Breast (tissue), 4 donors: ENCODE measurements around the genes CDCA4 and BRF1.

GRCh38 chr14:104725976-104727043 is 2.3 kb downstream of the ADSS1 start:
- PRO-cap, 3 experiments, result no peak in any of the 3 experiments
- RRBS, result no CpG with 5 or more reads among the region's 30 CpGs

GRCh38 chr14:104770475-104771331 is 17.8 kb downstream of the SIVA1 start:
- PRO-cap, 3 experiments, result no peak in any of the 3 experiments
- RRBS, result no CpG with 5 or more reads among the region's 11 CpGs

DNA sequence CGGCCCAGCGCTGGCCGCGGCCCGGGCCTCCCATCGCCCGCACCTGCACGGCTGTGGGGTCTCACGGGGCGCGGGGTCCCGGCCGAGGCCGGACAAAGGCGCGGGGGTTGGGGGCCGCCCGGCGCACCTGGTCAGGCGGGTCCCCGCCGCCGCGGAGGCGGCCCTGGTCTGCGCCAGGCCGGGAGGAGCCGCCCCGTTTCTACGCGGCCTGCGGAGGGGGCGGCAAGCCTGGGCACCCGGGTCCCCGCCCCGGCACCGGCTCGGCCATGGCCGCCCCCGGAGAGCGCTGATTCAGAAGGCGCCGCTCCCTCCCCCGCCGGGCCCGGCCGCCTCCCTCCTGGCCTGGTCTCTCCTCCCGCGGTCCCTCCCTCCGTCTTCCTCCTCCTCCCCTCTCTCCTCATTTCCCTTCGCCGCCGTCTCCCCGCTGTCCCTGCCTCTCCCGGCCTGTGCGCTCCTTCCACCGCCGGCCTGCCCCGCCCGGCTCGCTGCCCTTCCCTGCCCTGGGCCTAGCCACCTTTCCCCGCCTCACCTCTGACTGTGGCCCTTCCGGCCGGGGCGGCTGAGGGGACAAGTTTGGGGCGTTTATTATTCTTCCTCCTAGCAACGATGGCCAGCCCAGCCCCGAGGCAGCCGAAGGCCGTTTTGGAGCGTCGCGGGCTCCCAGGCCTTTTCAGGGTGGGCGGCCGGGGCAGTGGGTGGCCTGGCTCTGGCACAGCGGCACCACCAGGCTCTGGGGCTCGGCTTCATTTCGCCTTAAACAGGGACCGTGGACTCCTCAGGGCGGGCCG is 651 bp downstream of the CEP170B start:
- PRO-cap, 3 experiments, result peak in 3 of 3 experiments; most common plus-strand start position 400 of the sequence (in 1); most common minus-strand start position 172 of the sequence (in 1)
- RRBS, result 2% methylated on average over 38 of the region's 81 CpGs

- PRO-cap, 3 experiments, result no peak in any of the 3 experiments
- RRBS, result 87% methylated on average over 6 of the region's 41 CpGs
Observed at GRCh38 chr14:104893213-104893940, 28.3 kb downstream of the CEP170B start.

DNA sequence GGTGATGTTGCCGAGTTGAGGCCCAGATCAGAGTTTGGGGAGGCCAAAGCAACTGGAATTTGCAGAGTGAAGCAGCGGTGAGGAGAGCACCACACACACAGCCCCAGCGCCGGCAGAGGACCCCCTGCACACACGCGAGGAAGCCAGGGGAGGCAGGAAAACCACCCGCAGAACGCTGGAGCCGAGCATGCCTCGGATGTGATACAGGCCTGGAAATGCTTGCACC is 25.7 kb upstream of the PLD4 start:
- PRO-cap, 3 experiments, result no peak in any of the 3 experiments
- RRBS, result no CpG with 5 or more reads among the region's 10 CpGs

DNA sequence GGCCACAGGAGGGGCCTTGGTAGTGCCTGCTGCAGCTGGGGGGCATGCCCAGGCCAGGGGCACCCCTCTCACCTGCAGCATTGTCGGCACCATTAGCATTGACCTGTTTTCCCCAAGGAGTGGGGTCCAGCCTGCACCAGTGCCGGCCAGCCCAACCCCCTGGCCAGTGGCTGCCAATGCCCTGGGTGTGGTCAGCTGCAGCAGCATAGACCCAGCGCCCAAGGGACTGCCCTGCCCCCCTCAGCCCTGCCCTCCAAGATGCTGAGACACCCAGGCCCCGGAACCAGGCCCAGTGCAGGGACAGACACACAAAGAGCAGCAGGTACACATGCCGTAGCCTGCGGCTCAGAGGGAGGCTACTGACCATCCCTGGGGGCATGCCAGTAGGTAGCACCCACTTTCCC is 1.1 kb downstream of the AHNAK2 start:
- PRO-cap, 3 experiments, result no peak in any of the 3 experiments
- RRBS, result no CpG with 5 or more reads among the region's 6 CpGs

GRCh38 chr14:105020736-105021577 is at the start of gene CDCA4:
Gene CDCA4 (minus strand): TSS chr14:105021083.
- PRO-cap, 3 experiments, result peak in 3 of 3 experiments; most common plus-strand start chr14:105021440 (in 2); most common minus-strand start chr14:105021072 (in 2)
- RRBS, result 2% methylated on average over 28 of the region's 120 CpGs

- PRO-cap, 3 experiments, result no peak in any of the 3 experiments
- RRBS, result 26% methylated on average over 1 of the region's 14 CpGs
Observed at GRCh38 chr14:105038565-105039230, 17.8 kb upstream of the CDCA4 start.

- PRO-cap, 3 experiments, result no peak in any of the 3 experiments
- RRBS, result 36% methylated on average over 8 of the region's 17 CpGs
Observed at GRCh38 chr14:105060439-105061016, 4.7 kb downstream of the GPR132 start.

DNA sequence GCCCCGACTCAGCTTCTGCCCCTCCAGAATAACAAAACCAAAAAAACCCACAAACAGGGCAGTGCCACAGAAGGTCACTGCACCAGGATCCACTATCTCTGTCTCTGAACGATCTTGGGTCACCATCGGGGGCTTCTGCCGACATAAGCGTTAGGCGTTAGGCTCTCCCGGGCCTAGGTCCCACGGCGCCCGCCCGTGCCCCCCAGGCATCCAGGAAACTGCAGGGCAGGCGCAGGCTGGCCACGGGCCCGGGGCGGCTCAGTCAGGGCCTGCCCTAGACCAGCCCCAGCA is 1.5 kb downstream of the JAG2 start:
- PRO-cap, 3 experiments, result no peak in any of the 3 experiments
- RRBS, result 10% methylated on average over 9 of the region's 15 CpGs

DNA sequence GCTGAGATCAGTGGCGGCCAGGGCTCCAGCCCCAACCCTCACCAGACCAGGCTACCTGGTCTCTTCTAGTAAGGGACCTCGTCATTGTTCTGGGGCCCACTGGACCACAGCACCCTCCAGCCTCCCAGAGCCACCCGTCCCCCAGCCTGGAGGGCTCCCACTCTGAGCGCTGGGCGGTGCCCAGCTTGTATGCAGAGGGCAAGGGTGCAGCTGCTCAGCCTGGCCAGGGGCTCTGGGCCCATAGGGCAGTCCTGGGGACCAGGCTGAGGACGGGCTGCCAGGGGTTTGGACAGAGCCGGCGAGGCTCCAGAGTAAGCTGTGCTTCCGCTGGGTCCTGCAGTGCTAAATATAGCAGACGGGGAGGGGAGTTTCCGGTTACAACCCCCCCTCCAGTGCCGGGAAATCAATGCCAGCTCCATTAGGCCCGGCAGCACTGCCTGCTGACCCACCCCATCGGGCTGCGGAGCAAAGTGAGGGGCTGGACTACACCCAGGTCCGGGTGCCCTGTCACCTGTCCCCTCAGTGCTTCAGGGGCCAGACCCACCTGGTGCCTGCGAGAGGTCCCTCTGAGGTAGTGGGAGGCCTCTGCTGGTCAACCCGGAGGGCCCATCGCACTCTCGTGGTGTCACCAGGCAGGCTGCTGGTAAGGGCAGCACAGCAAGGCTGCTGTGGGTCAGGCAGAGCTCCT is 2.4 kb upstream of the JAG2 start:
- PRO-cap, 3 experiments, result no peak in any of the 3 experiments
- RRBS, result 17% methylated on average over 9 of the region's 20 CpGs

DNA sequence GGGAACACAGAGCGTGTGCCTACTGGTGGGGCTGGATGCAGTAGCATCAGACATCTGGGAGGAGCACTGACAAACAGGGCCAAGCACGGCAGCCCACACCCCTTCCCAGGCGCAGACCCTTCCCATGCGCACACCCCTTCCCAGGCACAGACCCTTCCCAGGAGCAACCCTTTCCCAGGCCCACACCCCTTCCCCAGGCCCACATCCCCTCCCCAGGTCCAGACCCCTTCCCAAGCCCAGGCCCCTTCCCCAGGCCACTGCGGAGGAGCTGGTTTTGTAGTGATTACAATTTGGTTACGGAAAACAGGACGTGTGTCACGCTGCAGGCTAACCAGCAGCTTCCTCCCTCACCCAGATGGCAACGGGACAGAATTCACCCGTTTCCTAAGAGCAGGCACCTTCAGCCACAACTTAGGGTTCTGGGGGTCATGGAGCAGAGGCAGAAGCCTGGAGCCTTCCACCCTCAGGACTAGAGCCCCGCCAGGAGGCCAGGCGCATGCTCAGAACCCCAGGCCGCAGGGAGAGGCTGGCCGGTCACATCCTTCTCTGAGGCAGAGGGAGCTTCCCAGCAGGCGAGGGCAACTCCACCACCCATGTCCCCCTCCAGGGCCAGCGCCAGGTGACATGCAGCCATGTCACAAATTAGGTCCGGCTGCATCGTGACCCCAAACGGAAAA is 8.0 kb downstream of the BRF1 start:
- PRO-cap, 3 experiments, result no peak in any of the 3 experiments
- RRBS, result 0% methylated on average over 1 of the region's 19 CpGs

DNA sequence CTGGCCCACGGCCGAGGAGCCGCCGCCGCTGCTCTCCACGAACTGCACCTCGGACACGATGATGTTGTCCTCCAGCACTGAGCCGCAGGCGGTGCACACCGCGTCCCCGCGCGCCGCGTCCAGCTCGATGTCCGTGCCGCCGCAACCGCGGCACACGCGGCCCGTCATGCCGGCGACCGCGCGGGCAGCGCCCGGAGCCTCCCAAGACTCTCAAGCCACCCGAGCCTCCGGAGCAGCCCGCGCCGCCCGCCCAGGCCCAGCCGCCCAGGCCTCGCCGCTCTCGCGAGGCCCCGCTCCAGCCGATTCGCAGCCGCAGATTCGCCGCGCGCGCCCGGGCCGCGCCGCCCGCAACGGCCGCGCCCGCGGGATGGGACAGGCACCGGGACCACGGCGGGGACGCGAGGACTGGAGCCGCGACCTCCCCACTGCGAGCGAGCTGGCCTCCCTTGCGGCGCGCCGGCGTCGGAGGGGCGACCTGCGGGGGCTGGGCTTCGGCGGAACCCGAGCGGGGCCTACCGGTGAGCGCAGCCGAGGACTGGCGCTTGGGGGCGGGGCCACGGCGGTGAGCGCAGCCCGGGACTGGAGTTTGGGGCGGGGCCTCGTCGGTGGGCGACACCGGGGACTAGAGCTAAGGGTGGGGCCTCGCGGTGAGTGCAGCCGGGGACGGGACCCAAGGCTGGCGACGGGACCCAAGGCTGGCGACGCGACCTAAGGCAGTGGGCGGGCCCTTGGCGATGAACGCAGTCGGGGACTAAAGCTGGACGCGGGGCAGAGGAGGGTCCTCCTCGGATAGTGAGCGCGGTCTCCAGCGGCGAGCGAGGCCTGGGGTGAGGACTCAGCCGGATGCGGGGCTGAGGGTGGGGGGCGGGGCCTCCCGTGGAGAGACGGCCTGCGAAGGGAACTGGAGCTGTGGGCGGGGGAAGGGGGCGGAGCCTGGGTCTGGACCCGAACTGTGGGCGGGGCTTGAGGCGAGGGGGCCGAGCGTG is at the start of gene BRF1:
Gene BRF1, minus strand, starts transcription at position 540 of the 986 bp plus-strand sequence.
- PRO-cap, 3 experiments, result peak in 3 of 3 experiments; most common plus-strand start position 650 of the sequence (in 3); most common minus-strand start position 537 of the sequence (in 3)
- RRBS, result 1% methylated on average over 63 of the region's 132 CpGs

- PRO-cap, 3 experiments, result peak in 3 of 3 experiments; most common plus-strand start chr14:105301593 (in 3)
- RRBS, result no CpG with 5 or more reads among the region's 19 CpGs
Observed at GRCh38 chr14:105301448-105301666, 556 bp upstream of the BRF1 start.

DNA sequence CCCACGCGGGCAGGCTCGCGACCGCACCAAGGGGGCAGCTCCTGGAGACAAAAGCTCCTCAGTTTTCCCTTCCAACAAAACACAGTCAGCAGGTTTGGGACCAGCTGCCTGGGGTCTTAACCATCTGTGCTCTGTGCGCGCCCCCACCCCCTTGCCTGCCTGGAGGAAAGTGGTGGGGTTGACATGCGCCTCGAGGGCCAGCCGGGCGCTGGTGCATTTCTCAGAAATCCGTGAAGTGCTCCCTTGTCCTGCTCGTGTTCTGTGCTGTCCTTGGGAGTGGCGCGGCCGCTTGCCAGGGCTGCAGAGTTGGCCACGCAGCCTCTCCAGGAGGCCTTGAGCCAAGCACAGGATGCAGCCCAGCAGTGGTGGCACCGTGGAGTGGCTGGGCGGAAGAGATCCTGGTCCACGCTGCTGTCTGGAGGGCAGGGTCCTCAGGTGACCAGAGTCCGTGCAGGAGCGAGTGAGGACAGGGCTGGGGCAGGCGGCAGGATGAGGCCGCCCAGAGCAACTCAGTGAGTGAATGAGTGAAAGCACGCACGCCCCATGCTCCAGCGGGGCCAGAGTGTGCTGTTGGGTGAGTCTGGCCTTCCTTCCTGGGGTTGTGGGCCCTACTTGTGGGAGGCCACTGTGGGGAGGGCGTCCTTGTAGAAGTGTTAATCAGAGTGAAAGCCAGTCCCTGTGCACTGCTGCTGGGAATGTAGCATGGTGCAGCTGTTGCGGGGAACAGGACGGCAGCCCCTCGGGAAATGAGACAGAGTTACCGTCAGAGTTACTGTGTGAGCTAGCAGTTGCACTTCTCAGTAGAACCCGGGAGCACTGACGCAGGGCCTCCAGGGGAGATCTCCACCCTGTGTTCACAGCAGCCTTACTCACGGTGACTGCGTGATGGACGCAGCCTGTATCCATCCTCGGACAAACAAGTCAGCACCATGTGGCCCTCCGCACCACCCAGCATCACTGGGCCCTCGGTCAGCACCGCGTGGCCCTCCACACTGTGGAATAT is 21.8 kb downstream of the PACS2 start:
- PRO-cap, 3 experiments, result no peak in any of the 3 experiments
- RRBS, result no CpG with 5 or more reads among the region's 42 CpGs

GRCh38 chr14:105354963-105355424 is 40.4 kb downstream of the PACS2 start:
- PRO-cap, 3 experiments, result no peak in any of the 3 experiments
- RRBS, result 80% methylated on average over 1 of the region's 25 CpGs

GRCh38 chr14:105414774-105415812 is 4.5 kb upstream of the MTA1 start:
- PRO-cap, 3 experiments, result peak in 3 of 3 experiments; most common minus-strand start chr14:105415169 (in 3)
- RRBS, result 2% methylated on average over 30 of the region's 77 CpGs

- PRO-cap, 3 experiments, result no peak in any of the 3 experiments
- RRBS, result 52% methylated on average over 2 of the region's 21 CpGs
Observed at GRCh38 chr14:105470740-105471423, 3.7 kb upstream of the CRIP2 start.

DNA sequence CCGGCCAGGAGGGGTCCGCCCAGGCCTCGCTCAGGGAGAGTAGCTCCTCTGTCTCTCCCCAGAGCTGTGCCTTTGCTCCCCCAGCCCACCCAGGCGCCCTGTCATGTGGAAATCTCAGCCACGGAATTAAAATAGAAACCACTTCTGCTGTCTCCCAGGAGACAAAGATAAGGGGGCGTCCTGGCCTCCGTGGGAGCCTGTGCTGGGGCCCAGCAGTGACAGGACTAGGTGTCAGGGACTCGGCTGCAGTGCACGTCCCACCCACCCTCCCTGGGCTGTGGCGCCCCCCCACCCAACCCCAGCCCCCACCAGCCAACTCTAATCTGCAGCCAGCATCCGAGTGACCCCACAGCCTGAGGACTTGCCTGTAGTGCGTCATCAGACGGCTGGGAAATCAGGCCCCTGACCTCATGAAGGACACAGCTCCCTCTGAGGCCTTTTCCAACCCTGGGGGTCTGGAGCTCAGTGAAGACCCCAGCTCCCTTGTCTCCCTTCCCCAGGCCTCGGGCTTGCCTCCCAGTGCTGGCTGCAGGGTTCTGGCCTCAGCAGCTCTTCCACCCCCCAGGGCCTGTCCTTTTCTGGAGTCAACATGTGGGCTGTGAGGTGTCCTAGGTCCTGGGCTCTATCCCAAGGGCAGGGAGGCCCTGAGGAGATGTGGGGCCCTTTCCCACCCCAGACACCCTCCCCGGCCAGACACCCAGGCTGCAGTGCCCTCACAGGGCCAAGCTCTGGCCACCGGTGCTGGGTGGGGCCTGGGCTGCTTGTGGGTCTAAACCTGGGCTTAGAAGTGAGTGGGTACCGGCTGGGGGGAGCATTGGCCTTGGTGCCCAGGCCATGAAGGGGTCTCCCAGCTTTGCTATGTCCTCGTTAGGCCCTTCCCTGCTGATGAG is 3.0 kb upstream of the CRIP2 start:
- PRO-cap, 3 experiments, result no peak in any of the 3 experiments
- RRBS, result 47% methylated on average over 3 of the region's 18 CpGs

DNA sequence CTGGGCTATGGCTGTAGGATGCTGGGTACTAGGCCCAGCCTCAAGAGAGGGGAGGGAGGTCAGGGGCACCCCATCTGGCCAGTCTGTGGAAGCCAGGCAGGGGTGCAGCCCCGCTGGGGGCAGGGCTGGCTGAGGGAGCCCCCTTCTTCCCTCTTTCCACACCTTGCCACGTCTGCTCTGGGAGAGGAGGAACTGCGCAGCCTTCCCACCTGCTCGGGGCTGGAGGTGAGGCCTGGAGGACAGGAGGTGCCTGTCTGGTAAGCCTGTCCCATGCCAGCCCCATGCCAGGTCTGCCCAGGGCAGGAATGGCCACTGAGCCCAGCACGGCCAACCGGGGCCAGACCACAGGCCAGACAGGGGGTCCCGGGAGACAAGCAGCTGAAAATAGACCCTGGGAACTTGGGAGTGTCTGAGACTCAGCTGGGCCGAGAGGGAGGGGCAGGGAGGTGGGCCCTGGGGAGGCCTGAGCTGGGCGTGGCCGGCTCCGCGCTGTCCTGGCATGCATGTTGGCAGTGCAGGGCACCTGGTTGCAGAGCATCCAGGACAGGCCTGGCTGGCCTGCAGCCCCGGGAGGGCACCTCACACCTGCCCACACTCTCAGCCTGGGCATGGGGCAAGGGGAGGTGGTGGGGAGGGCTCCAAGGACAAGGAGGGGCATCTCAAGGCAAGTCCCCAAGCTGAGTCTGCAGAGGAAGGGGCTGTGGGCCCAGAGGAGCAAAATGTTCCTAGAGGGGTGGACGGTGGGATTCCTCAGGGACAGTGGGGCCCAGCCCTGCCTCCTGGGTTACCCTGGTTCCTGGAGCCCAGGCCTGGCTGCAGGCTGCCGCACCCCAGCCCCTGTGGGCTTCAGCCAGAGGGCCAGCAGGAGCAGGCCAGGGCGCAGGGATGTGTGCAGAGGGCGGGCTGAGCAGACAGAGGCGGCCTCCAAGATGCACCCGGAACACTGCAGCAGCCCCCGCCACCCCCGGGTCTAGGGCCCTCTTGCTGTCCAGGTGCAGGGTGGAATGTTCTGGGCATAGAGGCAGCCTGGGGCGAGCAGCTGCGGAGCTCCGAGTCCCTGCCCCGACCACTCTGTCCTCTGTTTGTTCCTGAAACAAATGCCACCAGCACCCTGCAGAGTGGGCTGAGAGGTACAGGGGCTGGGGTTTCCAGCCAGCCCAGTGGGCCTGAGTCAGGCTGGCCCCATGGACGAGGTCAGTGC is 3.2 kb upstream of the CRIP1 start:
- PRO-cap, 3 experiments, result peak in 1 of 3 experiments; most common plus-strand start position 171 of the sequence (in 1); most common minus-strand start position 1,077 of the sequence (in 1)
- RRBS, result 11% methylated on average over 5 of the region's 26 CpGs